Measurements from ENCODE around the genes SLCO1C1 and ETNK1.

DNA sequence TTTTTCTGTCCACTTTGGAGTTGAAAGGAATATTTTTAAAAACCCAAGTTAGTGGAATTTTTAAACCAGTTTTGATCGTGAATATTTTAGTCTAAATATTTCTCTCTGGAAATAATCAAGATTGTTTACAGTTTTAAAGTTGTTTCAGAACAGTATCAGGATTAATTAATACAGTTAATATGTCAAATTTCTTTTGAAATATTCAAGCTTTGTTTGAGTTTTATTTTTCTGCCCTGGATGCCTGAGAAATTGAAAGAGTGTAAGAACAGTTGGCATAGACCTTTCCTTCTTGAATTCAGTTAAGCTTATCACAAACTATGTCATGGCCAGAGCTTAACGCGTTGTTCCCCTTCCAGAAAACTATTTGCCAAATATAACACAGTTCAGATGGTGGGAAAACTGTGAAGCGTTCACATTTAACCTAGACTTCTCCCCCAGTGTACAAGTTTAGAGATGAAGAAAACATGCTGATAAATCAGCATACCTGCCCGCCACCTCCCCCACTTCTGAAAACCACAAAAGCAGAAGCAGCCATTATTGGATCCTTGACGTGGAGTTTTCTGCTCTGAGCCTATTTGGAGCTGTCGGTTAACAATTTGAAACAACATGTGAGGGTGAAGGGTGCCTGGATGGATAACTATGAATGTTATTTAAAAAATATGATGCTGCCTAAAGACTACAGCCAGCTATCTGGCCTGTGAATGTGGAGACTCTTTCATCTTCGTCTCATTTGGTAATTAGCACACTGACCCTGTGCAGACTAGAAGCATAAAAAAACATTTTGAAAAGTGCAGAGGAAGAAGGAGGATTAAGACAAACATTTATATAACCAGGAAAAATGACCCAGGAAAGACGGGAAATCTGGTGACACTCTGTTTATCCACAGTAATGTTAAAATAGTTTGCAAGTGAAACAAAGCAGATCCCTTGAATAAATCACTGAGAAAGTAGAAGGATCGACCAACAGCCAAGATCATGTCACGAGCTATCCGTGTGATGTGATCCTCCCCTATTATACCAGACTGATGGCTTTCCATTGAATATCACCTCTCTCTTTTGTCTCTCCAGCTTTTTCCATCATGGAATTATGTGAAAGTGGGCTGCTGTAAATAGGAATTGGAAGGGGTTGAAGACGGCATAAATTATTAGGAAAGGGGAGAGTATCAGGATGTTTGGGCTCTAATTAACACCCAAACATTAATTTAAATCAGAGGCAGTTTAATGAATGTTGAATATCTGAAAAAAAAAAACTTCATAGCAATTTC lies 408.2 kb downstream of the AEBP2 start:
- CAGE, long polyA plus RNA, result no peak
- RRBS, result no CpG with 5 or more reads among the region's 13 CpGs

- CAGE, long polyA plus RNA, result no peak
- RRBS, result no CpG with 5 or more reads among the region's 6 CpGs
Measured at GRCh38 chr12:19894754-19895276, 455.5 kb downstream of the AEBP2 start.

GRCh38 chr12:20374369-20374581 lies 5.9 kb downstream of the PDE3A start:
- CAGE, long polyA plus RNA, result no peak
- RRBS, result no CpG with 5 or more reads among the region's 1 CpG

GRCh38 chr12:20413179-20413977 lies 45.0 kb downstream of the PDE3A start:
- CAGE, long polyA plus RNA, result no peak
- RRBS, result no CpG with 5 or more reads among the region's 4 CpGs

GRCh38 chr12:20695140-20695700 lies at the start of gene SLCO1C1:
TSS of gene SLCO1C1 (plus strand) at chr12:20695332.
- CAGE, long polyA plus RNA, result no peak
- RRBS, result no CpG with 5 or more reads among the region's 7 CpGs

DNA sequence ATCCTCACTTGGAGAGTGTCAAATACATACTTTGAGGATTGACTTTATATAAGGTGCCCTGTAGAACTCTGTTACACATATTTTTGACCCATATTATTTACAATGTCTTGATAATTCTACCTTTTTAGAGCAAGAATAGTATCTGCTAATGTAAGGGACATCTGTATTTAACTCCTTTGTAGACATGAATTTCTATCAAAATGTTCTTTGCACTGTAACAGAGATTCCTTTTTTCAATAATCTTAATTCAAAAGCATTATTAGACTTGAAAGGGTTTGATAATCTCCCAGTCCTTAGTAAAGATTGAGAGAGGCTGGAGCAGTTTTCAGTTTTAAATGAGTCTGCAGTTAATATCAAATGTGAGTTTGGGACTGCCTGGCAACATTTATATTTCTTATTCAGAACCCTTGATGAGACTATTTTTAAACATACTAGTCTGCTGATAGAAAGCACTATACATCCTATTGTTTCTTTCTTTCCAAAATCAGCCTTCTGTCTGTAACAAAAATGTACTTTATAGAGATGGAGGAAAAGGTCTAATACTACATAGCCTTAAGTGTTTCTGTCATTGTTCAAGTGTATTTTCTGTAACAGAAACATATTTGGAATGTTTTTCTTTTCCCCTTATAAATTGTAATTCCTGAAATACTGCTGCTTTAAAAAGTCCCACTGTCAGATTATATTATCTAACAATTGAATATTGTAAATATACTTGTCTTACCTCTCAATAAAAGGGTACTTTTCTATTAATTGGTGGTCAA lies 8.5 kb upstream of the SPX start:
- CAGE, long polyA plus RNA, result no peak

DNA sequence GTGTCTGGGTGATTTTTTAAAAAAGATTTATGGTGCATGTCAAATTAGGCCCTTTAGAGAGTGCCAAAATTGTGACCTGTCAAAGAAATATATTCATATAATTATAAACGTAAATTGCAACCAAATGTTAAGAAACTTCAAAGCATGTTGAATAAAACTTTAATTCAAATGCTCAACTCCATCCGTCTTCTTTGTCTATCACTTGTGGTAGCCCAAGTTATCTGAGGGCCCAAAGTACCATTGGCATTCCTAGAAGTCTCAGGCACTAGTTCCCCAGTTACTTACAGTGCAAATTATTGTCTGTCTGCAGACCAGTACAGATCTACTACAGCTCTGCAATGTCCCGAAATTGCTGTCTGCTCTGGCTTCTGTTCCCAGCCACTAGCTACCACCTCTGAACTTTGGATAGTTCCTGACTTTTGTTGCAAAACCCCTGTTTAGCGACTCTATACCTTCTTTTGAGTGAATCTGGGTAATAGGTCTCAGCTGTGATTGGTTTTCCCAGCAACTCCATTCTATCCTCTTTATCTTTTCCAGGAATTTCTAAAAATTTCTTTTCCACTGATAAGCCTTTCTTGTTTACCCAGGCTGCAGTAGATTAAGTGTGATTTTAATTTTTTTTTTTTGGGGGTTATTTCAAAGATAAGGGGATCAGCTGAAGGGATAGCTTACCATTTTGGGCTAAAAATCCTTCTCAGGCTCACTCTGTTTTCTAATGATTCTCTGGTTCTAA lies 16.9 kb downstream of the KCNJ8 start:
- CAGE, long polyA plus RNA, result no peak
- RRBS, result no CpG with 5 or more reads among the region's 4 CpGs

DNA sequence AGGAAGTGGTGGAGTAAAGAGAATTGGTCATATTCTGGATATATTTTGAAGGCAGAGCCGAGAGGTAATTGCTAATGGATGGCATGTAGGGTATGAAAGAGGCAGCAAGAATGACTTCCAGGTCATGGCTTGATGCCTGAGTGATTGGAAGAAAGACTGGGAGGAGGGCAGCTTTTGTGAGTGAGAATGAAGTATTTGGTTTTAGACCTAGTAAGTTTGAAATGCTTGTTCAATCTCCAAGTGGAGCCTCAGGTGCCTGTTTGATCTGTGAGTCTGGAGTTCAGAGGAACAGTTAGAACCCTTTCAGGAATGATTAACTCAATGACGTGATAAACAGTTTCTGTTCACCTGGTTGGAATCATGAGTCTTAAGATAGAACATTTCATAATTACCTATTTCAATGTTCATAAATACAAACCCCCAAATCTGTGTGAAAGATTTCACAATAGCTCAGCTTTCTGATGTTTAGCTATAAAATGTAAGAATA lies 10.4 kb downstream of the KCNJ8 start:
- CAGE, long polyA plus RNA, result no peak
- RRBS, result no CpG with 5 or more reads among the region's 2 CpGs

DNA sequence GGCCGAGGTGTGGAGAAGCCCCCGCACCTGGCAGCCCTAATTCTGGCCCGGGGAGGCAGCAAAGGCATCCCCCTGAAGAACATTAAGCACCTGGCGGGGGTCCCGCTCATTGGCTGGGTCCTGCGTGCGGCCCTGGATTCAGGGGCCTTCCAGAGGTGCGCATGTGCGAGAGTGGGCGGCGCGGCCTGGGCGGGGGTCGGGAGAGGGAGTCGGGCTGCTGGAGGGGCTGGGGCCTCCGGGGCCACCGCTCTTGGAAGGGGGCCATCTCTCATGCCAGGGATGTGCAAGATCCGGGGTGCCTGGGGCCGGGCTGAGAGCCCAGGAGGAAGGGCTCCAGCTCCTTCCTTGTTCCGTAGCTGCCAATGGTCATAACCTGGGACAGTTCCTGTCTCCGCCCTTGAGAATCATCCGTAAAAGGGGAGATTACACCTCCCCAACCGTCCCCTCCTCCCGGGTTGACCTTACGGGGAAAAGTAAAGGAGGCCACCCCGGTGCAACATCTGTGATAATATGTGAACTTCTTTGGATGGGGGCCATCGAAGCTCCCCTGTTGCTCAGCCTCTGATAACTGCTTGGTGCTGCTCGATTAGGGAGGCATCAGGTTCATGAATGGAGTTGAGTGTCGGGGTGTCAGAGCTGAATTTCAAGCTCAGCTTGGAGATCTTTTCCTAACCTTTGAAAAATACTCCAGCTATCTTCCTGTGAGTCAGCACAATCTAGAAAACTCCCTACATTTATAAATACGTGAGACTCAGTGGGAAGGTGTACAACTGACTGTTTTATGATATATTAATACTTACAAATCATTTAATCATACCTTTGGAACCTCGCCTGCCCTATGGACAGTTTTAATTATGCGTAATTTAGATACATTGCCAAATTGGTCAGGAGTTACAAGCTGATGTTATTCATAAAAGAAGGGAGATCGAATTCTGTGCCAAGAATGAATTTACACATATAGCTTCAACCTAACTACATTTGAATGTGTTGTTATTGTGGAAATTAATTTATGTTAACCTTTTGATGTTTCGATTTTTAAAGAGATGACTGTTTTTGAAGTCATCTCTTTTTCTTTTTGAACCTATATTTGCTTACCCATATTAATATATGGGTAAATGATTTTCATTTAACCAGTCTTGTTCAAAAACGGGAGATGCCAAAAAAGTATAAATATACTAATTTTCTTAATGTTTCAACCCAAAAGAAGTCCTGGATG lies 799 bp downstream of the CMAS start:
- CAGE, long polyA plus RNA, result no peak
- RRBS, result 4% methylated on average over 5 of the region's 35 CpGs

GRCh38 chr12:22118166-22118693 lies 72.2 kb downstream of the CMAS start:
- CAGE, long polyA plus RNA, result no peak
- RRBS, result no CpG with 5 or more reads among the region's 4 CpGs

DNA sequence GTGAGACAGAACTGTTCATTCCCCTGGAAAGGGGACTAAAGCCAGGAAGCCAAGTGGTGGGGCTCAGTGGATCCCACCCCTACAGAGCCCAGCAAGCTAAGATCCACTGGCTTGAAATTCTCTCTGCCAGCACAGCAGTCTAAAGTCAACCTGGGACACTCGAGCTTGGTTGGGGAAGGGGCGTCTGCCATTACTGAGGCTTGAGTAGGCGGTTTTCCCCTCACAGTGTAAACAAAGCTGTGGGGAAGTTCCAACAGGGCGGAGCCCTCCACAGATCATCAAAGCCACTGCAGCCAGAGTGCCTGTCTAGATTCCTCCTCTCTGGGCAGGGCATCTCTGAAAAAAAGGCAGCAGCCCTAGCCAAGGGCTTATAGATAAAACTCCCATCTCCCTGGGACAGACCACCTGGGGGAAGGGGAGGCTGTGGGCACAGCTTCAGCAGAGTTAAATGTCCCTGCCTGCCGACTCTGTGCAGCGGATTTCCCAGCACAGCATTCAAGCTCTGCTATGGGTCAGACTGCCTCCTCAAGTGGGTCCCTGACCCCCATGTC lies 100.7 kb downstream of the CMAS start:
- CAGE, long polyA plus RNA, result no peak
- RRBS, result no CpG with 5 or more reads among the region's 6 CpGs

- CAGE, long polyA plus RNA, result no peak
- RRBS, result no CpG with 5 or more reads among the region's 2 CpGs
Measured at GRCh38 chr12:22150187-22150684, 104.2 kb downstream of the CMAS start.

DNA sequence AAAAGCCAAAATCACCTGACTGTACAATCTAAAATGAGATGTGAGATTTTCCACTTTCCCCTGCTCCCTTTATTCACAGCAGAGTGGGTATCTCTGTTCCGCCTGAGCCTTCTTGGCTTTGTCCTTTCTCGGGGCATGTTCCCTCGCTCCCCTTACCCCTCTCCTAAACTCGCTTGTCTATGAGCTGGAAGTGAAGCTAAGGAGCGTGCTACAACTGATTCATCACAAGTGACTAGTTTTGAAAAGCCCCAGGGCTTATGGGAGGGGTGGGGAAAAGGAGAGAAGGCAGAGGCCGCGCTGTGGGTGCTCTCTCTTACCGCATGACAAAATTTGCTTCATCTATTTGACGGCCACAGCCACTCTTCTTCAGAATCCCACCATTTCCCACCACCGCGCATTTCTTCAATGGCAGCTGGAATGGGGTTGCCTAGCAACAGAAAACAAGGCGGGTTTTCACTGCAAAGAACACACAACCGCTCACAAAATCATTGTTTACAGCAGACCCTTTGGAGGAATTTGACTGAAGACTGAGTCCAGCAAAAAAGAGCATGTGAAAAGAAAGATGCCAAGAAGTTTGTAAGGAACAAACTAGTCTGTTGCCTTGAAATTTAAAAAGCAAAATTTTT lies 79.4 kb downstream of the ST8SIA1 start:
- CAGE, long polyA plus RNA, result no peak
- RRBS, result no CpG with 5 or more reads among the region's 13 CpGs

DNA sequence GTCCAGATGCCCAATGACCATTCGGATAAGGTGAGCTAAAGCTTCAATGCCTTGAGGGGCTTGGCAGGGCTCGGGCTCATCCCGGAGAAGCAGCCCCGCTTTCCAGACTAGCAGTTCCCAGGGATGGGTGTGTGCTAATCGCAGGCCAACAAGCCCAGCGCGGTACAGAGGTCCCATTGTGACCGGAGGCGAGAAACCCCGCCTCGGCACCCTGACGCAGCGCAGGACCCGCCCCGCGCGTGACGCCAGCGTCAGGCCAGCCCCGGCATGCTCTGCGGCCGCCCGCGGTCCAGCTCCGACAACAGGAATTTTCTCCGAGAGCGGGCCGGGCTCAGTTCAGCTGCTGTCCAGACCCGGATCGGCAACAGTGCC lies at the start of gene ETNK1:
Gene ETNK1, plus strand, starts transcription at position 275 of the 372 bp plus-strand sequence.
- CAGE, long polyA plus RNA, result no peak
- RRBS, result 2% methylated on average over 26 of the region's 30 CpGs

DNA sequence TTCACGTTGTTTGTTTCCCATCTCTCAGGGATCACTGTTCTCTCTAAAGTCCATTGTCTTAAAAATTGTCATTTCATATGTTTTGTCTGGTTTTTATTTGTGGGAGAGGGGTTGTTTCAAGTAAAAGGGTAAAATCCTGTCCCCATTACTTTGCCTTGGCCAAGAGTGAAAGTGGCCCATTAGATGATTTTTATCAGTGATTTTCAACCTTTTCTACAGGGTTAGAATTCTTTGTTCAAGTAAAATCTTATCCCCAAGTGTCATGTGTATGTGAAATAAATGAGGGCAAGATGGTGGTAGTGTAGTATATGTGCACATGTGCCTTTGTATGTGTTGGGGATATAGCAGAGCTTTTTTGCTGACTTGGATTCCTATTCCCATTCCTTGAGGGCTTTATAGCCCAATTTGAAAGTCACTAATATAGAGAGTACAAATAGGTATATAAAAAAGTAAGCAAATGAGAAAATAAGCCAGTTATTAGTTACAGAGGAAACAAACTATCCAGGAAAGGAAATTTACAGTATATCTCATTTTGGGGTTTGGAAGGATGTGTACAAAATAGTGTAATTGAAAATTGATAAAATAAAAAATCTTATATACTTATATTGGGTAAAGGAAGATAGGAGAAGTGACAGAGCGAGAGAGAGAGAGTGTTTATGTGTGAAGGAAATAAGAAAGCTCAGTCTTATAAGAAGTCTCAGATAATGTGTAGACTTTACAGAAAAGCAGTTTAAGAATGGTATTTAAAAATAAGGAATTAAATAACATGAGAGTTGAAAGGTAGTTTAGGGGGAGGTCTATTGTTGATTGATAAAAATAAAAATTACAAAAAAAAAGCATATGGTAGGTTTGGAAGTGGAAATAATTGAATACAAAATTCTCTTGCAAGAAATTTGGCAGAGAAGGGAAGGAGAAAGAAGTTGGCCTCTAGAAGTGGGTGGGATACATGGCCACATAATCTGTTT lies 12.5 kb downstream of the ETNK1 start:
- CAGE, long polyA plus RNA, result no peak
- RRBS, result no CpG with 5 or more reads among the region's 2 CpGs

- CAGE, long polyA plus RNA, result no peak
- RRBS, result no CpG with 5 or more reads among the region's 3 CpGs
Measured at GRCh38 chr12:23786540-23787073, 162.9 kb downstream of the SOX5 start.

DNA sequence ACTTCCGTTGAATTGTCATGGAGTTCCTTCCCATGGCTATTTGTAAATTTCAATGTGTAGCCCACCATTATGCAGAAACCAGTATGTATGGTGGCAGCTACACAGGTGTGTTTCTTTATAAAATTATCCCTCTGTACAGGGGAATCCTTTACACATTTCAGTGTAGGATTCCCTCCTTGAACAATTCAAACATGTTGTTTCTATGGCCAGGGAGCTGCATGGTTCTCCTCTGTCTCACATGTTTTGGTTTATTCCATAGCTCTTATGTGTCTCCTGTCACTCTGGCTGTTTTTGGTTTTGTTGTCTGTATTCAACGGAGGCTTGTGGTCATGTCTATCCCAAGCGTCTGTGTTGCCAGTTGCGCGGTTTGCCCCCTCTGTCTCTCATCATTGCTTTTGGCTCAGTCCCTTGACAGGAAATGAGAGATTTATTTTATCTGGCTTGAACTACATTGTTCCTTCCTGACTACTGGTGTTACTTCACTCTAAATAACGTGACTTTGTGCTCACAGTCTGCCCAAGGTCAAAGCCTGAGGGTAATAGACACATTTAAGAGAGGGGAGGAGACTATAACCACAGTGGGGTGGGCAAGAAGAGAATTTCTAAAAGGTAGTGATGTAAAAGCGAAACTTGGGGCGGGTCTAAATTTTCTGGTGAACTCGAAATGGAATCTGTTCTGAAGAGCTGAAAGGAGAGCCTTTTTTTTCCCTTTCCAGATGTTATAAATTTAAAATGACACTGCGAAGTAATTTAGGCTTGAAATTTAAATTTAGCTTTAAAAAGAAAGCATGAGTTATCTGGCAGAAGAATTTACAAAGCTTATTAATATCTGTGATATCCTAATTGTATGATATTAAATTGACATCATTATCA lies 96.4 kb upstream of the SOX5 start:
- CAGE, long polyA plus RNA, result no peak
- RRBS, result no CpG with 5 or more reads among the region's 10 CpGs

DNA sequence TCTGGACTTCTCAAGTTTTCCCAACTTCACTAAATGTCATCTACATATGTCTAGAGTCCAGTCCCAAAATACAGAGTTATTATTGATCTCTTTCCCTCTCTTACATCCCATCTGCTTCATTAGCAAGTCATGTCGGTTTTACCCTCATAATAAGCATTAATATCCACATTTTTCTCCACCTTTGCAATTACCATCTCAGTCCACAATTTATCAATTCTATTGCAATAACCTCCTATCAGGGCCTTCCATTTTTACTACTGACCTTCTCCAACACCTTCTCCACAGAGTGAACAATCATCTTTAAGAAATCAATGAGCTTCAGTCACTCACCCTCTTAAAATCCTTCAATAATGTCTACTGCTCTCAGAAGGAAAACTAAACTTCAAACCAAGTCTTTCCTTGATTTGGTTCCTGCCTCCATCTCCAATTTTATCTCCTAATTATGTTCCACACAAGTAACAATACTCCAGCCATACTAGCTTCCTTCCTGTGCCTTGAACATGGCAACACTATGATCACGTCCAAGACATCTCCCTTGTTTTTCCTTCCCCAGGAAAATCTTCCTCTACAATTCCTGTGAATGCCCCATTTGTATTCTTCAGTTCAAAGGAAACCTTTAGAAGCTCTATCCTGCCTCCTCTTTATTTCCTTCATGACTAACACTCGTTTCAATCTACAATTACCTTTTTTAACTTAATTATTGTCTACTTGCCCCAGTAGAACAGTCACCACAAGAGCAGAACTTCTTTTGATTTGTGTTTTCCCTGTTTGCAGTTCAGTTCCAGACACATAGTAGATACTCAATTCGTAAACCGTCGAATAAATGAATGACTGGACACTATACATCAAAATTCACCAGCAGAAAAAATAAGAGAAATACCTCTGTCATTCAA lies 151.6 kb upstream of the SOX5 start:
- CAGE, long polyA plus RNA, result no peak
- RRBS, result no CpG with 5 or more reads among the region's 6 CpGs

- CAGE, long polyA plus RNA, result no peak
- RRBS, result 2% methylated on average over 6 of the region's 18 CpGs
Measured at GRCh38 chr12:24948332-24948799, 535 bp downstream of the BCAT1 start.

DNA sequence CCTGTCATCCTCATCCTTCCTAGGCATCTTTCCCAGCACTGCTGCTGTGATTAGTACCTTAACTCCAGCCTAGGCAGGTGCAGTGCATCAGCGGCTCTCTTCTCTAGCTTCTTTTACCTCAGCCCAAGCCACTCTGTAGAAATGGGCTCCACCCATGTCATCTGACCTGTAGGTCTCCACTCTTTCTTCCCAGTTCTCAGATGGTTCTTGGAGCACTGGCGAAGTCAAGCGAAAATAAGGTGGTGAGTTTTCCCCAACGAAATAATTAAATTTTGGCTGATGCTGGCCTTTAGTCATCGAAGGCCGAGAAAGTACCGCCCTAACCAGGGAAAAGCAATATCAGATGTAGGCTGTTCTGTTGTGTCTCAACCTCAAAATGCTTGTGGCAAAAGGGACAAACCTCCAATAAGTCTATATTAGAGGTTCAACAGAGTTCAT lies 48.5 kb upstream of the BCAT1 start:
- CAGE, long polyA plus RNA, result no peak
- RRBS, result no CpG with 5 or more reads among the region's 7 CpGs